Occipital lobe (tissue), 2 donors: Measurements from ENCODE around the genes SCN4B and ATP5MG.

- RAMPAGE, long total RNA, result no peak
Measured at GRCh38 chr11:117205163-117206063, 6.2 kb downstream of the TAGLN start.

GRCh38 chr11:117206064-117206559, 6.9 kb downstream of the TAGLN start:
- RAMPAGE, long total RNA, result no peak

- RAMPAGE, long total RNA, result no peak
Measured at GRCh38 chr11:117218620-117218966, 13.3 kb downstream of the PCSK7 start.

DNA sequence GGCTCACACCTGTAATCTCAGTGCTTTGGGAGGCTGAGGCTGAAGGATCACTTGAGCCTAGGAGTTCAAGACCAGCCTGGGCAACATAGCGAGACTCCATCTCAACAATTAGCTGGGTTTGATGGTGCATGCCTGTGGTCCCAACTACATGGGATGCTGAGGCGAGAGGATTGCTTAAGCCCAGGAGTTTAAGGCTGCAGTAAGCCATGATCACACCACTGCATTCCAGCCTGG, 62.6 kb downstream of the CEP164 start:
- RAMPAGE, long total RNA, result no peak

- RAMPAGE, long total RNA, result no peak
Measured at GRCh38 chr11:117723506-117724212, 73.4 kb downstream of the DSCAML1 start.

- RAMPAGE, long total RNA, result no peak
Measured at GRCh38 chr11:117816150-117816795, 8.3 kb downstream of the FXYD2 start.

- RAMPAGE, long total RNA, result no peak
Measured at GRCh38 chr11:117833160-117834104, 8.9 kb upstream of the FXYD2 start.

DNA sequence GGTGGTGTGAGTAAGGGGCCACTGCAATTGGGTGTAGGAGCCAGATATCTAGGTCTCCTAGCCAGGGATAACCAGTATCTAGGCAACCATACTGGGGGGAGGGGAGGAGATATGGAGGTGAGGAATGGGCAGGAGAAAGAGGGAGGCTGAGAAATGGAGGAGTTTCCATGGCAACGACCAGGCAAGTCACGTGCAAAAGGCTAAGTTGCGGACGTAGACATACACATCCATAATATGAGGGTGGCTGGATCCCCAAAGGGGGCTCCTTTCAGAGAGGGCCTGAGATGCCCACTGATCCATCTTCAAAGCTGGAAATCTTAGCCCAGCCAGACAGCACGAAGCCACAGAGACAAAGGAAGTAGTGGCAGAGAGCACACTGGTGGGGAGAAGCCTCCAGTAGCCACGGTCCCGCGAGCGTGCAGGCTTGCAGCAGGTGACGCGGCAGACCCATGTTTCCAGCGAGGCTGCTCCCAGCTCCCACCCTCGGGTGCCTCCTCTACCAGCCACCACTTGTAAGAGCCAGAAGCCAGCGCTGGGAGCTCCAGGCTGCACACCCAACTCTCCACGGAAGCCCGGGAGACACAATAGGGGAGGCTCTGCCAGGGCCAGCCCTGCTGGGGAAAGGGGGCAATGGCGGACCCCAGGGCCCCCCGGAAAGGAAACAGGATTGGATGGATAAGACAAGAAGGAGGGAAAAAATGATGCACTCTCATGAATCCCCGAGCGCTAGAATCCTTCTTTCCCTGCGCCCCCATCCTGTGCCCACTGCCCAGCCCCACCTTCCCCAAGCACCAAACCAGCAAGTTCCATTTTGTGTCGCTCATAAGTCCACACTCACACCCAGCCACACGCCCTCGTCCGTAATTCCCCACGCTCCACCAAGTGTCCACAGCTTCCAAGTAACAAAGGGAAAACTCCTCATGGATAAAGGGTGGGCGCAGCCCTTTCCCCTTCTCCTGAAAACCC, 849 bp downstream of the FXYD6 start:
- RAMPAGE, long total RNA, result no peak

DNA sequence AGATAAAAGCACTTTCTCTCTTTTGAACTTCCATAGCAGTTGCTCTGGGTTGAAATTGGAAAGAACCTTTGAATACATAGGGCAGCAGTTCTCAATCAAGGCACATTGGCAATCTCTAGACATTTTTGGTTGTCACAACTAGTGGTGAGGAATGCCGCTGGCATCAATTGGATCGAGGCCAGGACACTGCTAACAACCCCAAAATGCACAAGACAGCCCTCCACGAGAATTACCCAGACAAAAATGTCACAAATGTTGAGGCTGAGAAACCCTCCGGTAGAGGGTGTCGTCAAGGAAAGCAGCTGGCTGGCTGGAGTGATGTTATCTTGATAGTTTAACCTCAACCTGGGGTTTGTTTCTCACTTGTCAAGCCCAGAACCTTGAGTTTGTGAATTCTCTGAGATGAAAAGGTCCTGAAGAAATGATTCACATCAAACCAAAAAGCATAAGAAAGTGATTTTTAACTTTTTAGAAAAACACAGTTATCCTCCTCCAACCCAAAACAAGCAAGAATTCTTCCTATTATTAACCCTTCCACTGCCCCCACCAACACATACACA, 21.1 kb upstream of the TMPRSS13 start:
- RAMPAGE, long total RNA, result no peak

GRCh38 chr11:117952902-117953440, 23.8 kb upstream of the TMPRSS13 start:
- RAMPAGE, long total RNA, result no peak

- RAMPAGE, long total RNA, result no peak
Measured at GRCh38 chr11:118002201-118003059, 16.2 kb downstream of the IL10RA start.

DNA sequence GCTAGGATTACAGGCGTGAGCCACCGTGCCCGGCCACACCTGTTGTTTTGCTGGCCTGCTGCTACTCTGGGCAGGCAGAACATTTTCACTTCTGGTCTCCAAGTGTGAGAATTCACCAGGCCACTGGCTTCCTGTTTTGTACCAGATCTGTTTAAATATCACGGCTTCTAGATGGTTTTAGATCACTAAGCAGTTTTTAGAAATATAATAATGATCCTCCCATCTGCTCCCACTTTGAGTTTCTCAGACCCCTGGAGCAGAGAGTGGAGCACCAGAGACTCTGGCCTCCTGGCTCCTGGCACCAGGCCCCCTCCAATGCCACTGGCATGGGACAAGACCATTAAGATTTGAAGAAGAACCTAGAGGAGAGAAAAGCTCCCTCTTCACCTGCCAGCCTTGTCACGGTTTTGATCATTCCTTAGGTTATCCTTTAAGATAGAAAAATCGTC, 22.0 kb downstream of the IL10RA start:
- RAMPAGE, long total RNA, result no peak

- RAMPAGE, long total RNA, result no peak
Measured at GRCh38 chr11:118045897-118046624, 30.8 kb upstream of the TMPRSS4 start.

GRCh38 chr11:118152604-118153114, at the start of gene SCN4B:
SCN4B (minus strand) TSS chr11:118152823.
- RAMPAGE, long total RNA, result no peak

GRCh38 chr11:118212124-118213438, 12.2 kb downstream of the JAML start:
- RAMPAGE, long total RNA, result no peak

- RAMPAGE, long total RNA, result no peak
Measured at GRCh38 chr11:118241233-118242416, 10.5 kb downstream of the MPZL3 start.

- RAMPAGE, long total RNA, result start-site peak on the plus strand at chr11:118401588-118401638, 14,096 and 13,966 reads in 2 replicates
Measured at GRCh38 chr11:118400948-118402118, at the start of gene ATP5MG. ATP5MG (plus strand) TSS chr11:118401606.

DNA sequence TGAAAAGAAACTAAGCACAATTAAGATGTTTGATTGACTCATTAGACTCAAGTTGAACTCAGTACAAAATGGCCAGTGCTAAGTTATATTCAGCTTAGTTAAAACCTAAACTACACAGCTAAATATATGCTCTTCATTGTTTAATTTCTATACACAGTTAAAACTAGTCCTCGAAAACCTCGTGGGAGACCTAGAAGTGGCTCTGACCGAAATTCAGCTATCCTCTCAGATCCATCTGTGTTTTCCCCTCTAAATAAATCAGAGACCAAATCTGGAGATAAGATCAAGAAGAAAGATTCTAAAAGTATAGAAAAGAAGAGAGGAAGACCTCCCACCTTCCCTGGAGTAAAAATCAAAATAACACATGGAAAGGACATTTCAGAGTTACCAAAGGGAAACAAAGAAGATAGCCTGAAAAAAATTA, 35.2 kb downstream of the KMT2A start:
- RAMPAGE, long total RNA, result no peak

DNA sequence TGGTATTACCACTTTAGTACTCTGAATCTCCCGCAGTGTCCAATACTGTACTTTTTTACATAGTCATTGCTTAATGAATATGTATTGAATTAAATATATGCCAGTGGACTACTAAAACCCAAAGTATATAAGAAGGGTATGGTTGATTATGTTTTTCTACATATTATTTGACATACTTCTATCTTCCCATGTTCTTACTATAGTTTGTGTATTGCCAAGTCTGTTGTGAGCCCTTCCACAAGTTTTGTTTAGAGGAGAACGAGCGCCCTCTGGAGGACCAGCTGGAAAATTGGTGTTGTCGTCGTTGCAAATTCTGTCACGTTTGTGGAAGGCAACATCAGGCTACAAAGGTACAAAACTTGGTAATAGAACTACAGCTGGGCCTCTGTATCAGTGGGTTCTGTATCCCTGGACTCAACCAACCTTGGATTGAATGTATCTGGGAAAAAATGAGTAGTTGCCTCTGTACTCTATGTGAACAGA, 38.8 kb upstream of the TTC36 start:
- RAMPAGE, long total RNA, result no peak

DNA sequence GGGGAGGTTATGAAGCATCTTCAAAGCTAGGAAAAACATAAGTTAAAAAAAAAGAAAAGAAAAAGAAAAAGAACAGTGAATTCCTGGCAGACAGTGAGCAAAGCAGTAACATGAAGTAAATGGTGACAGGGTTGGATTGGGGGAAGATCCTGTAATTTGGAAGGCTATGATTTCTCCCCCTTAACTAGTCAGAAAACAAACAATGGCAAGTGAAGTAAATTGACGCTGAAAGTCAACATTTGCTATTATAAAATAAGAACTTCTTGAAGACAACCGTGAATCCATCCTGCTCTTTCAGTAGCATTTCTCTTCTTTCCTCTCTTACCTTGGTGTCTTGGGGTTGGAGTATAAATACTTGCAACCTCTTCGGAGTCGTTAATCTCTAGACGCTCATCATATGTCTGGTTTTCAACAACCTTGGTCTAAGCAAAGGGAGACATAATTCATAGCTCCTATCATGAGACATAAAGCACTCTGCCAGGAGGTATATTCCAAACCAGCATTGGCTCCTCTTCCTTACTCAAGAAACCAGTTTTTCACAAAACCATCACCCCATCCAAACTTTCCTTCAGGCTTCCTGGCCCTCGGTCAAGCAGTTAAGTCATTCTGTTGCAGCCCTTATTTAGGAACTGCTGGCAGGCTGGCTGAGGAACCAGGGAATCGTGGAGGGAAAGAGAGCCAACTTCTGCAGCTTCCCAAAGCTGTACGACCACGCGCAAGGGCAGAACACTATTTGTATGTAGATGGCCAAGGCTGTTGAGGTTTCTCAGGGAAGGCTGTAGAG, 899 bp downstream of the IFT46 start:
- RAMPAGE, long total RNA, result no peak